Metanephros (tissue), 2 donors: ENCODE data around the gene NOCT.

DNA sequence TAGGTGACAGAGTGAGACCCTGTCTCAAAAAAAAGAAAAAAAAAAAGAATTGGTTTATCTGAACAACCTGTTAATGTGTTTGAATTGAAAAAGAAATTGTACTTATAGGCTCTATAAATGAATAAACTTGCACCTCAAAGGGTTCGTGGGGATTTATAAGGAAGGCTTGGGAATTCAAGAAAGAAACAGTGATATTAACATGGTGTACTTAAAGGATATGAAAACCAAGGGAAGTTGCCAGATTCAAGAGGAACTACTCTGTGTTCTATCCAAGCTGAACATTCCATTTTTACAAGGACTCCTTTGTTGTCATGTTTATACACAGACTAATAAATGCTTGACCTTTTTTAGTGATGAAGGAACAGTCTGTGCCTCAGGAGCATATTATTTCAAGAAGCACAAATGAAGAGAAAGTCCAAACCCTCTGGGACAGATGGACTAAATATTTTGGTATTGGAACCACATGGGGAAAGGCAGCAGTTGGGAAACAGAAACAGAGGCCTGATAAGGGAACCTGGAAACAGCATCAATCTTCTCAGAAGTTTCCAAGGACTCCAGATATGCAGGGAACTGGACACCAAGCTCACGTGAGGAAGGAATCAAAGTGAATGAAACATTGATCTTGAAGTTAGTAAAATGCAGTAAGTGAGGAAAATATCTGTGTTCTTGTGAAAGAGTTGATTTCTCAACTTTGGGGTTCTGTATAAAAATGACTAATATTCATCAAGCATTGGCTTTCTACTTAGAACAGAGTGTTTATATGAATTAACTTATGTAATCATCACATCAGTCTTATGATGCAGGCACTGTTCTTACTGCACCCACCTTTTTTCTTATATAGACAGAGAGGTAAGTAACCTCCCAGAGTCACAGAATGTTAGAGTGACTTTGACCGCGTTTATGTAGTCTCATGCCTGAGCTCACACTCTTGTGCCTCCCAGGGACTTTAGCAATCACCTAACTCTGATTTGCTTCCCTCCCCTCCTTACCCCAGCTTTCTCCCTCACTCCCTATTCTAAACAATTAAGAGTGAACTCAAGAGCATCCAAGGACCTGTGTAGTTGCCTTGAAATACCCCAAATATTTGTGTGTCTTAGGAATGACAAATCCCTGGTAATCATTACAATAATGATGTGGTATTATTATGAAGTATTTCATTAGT lies 149.0 kb upstream of the JADE1 start:
- RAMPAGE, long total RNA: no peak

GRCh38 chr4:128811987-128812577 lies 2.6 kb downstream of the JADE1 start:
- RAMPAGE, long total RNA: no peak

DNA sequence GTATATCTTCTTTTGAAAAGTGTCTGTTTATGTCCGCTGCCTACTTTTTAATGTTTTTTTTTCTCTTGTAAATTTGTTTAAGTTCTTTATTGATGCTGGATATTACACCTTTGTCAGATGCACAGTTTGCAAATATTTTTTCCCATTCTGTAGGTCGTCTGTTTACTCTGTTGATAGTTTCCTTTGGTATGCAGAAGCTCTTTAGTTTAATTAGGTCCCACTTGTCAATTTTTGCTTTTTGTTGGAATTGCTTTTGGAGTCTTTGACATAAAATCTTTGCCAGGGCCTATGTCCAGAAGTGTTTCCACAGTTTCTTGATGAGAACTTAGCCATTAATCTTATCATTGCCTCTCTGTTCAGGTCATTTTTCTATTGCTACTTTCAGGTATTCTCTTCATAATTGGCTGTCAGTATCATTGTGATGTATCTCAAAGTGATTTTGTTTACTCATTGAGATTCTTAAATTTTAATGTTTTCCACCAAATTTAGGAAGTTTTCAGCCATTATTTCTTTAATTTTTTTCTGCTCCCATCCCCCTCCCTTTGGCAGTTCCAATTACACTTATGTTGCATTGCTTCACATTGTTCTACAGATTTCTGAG lies 125.6 kb downstream of the SCLT1 start:
- RAMPAGE, long total RNA: no peak

- RAMPAGE, long total RNA: no peak
Observed at GRCh38 chr4:129070643-129071898, 22.3 kb downstream of the SCLT1 start.

DNA sequence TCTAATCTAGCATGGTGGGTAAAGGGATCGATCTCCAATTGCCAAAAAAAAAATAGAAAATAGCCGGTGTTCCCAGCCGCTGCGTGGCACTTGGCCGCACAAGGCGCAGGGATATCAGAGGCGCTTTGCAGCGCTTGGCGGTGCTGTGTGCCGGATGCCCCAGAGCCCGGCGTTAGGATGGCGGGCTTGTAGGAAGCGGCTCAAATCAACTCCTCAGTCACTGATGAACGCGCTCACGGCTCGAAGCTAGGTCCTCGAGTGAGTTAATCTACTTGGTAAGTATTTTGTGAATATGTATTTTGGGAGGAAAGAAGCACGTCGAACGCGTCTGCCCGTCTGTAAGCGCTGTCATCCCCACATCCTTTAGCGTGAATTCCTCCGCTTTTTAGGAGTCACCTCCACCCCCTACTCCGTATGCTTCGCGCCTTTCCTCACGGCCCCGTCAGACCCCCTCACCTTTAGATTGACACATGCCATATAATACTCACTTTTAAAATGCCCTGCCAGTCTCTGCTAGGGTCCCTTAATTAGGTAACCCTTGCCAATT lies 734 bp upstream of the PCDH10 start:
- RAMPAGE, long total RNA: no peak

DNA sequence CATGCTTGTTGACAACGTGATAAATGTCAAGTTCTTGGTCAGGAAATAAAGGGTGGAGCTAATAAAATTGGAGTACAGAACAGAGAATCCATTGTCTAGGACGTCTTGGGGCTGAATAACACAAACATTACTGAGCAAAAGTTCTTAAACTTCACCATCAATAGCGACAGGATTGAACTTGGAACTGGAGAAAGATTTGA lies 233.3 kb downstream of the PABPC4L start:
- RAMPAGE, long total RNA: no peak

DNA sequence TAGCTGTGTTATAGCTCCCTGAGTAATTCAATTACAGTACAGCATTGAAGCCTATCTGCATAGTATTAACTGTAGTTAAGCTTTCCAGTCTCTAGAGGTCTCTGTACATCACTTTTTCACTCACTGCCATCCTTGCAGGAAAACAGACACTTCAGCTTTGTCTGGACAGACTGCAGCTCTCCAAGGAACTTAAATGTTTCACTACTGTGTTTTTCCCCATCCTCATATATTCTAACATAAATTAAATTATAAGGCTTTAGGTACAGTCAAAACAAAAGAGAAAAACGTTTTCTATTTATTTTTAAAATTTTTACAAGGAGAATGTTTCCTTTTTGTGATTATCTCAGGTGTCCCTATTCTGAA lies 407.9 kb downstream of the PCDH18 start:
- RAMPAGE, long total RNA: no peak

- RAMPAGE, long total RNA: no peak
Observed at GRCh38 chr4:138090373-138090941, 151.7 kb downstream of the SLC7A11 start.

- RAMPAGE, long total RNA: no peak
Observed at GRCh38 chr4:138217131-138218126, 24.7 kb downstream of the SLC7A11 start.

DNA sequence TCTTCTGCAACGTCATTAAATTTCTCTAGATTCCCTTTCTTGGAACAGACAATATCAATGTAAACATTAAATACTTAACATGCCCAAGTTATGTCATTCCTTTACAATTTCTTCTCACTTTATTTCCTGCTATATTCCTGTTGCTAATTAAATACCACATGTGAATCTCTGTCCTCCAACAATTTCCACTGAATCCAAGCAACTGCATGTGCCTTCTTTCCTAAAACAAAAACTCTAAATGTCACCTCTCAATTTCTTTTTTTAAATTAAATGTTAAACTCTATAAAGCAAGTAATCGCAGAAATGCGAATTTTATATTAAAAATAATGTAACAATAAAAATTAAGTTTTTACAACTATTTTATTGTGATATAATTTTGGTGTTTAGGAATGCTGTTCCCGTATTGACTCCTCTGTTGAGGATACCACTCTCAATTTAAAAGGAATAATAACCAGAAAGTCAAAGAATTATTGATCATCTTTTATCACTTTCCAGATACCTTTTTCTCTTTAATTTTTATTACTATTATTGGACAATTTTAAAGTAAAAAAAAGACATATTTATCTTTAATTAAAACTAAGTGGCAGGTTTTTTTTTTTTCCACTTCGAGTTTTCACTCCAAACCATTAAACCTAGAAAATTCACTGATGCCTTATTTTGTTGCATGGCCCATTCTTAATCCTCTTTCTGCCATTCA lies 19.7 kb downstream of the SLC7A11 start:
- RAMPAGE, long total RNA: no peak

DNA sequence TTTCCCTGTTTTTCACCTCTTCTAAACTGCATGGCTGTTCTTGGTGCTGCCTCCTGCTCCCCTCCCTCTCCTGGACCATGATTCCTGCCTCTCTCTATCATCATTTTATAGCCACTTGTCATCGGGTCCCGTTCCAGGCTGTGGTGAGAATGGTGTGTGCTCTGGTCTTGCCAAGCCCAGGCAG lies 333.1 kb upstream of the NOCT start:
- RAMPAGE, long total RNA: no peak

DNA sequence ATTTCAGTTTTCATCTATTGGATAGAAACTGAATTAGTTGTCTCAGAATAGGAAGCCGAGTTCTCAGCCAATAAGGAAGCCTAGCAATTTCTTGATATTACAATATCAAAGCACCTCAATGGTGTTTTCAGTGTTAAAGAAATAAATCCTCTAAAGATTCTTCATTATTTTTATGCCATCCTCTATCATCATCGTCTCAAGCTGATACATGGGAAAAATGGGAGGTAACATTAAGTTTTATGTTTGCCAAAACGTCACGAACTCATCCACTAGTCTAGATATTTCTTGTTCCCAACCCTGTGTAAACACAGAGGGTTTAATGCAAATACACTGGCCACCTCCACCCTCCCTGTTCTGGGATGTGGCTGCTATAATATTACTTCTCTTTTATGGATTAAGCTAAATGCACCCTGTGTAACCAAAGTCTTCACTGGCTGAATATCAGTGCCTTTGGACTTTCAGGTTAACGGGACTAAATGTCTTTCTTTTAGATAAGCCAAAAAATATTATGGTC lies 103.7 kb upstream of the NOCT start:
- RAMPAGE, long total RNA: no peak

- RAMPAGE, long total RNA: no peak
Observed at GRCh38 chr4:138918950-138919581, 96.5 kb upstream of the NOCT start.

DNA sequence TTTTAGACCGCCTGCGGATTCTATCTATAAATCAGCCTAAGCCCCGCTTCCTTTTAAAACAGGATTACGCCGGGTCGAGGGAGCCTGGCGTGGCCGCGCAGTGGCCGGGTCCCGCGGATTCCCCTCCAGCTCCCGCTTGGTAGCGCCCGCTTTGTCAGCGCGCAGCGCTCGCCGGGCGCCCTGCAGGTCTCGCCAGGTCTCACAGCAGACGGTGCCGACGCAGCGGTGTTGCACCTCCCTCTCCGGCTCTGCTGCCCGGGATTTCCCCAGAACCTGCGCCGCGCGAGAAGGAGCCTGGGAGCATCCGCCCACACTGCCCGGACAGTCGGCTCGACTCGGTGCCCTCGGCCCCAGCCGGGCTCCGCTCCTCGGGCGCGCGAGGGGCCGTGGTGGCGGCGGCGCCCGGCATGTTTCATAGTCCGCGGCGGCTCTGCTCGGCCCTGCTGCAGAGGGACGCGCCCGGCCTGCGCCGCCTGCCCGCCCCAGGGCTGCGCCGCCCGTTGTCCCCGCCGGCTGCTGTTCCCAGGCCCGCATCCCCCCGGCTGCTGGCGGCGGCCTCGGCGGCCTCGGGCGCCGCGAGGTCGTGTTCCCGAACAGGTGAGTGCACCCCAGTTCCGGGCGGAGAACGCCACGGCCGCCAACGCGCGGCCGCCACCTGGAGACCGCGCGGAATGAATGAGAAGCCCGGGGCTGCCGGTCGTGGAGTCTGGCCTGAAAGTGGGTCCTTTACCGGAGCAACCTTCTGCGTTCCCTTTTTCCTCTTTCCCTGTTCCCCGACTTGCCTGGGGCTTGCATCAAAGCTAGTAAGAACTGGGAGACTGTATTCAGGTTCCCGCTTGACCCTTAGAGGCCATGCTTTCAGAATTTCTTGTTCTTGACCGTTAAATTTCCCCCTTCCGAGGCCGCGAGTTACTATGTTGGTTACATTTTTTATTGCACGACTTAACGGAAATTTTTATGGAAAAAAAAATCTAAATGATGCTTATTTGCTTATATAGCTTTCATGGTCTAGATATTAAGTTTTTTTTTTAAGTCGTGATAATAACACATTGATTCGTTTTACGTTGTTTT lies at the start of gene NOCT:
Gene NOCT (plus strand): TSS at position 207 of the 1,071 bp plus-strand sequence.
- RAMPAGE, long total RNA: no peak

GRCh38 chr4:139124804-139125589 lies 52.0 kb downstream of the ELF2 start:
- RAMPAGE, long total RNA: no peak

DNA sequence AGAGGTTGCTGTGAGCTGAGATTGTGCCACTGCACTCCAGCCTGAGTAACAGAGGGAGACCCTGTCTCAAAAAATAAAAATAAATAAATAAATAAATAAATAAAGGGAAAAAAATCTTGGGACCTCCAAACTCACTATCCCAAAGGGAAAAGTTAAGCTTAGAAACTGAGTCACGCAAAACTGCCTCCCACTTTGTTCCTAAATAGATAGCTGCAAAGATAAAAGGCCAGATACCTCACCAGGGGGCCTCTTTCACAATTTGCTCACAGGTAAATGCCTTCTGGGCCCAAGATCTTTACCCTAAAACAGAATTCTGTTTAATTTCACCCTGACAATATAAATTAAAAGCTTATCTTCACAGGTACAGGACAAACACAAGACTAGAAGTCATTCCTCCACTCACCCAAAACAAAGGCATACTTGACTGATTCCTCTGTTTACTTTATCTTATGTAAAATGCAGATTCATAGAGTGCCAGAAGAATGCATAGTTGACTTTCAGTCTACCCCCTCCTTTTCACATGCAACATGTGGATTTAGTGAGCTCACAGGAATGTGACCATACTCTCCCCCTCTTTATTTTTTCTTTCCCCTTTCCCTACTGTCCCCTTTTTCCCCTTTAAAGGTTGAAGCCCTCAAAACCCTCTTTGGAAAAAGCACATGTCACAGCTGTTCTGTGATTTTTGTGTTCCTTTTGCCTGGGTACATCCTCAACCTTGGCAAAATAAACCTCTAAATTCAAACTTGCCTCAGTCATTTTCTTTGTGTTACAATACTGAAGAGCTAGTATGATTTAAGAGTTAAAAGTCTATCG lies 23.4 kb downstream of the ELF2 start:
- RAMPAGE, long total RNA: no peak

DNA sequence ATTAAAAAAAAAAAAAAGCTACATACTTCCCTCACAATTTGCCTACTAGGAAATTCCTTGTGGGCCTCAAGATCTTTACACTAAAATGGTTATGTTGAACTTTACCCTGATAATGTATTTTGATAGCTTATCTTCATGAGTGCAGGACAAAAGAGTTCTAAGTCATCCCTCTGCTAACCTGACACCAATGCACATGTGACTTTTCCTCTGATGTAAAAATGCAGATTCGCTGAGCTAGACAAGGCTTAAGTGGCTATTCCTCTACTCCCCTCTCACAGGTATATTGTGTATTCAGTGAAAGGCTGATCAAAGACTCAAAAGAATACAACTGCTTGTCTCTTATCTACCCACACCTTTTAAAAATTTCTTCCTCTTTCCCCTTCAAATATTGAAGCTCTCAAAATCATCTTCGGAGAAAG lies 22.4 kb downstream of the ELF2 start:
- RAMPAGE, long total RNA: no peak

DNA sequence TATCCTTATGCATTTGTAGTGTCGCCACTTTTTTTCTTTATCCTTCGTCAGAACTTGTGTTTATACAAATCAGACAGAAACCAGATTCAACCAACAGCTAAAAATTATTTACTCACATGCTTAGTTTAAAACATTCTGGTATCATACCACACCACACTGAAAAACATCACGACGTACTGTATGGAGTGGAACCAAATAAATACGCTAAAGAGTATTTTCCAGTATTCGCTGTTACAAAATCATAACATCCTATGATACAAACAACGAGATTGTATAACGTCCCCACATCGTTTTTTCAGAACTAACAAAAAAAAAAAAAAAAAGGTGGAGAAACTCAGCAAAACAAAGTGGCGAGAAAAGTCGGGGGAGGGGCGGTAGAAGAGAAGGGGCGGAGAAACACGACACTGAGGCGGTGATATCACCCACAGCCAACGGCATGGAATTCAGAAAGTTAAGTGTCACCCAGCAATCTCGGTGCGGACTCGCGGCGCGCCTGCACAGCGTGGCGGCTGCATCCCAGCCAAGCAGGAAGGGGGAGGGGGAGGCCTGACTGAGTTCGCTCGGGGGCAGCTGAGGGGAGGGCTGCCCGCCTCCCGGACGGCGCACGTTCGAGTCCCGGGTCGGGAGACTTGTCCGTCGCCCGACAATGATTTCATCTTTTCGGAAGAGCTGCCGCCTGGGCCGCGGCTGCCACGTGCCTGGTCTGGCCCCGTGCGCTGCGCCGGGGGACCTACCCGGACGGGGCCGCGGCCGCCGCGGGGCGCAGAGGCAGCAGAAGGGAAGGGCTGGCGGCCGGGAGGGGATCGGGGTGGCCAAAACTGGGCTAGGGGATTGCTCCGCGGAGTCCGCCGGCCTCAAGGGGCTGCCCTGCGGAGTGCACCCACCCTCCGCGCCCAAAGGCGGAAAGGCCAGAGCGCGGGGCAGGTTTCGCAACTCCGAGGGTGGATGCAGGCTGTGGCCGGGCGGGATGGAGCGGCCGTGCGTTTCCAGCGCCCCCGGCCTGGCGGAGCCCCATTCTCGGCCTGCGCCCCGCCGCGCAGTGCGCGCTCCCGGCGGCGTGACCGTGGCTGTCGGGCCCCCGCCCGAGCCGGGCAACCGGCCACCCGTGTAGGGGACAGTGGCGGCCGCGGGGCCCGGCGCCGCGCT lies 769 bp downstream of the SETD7 start:
- RAMPAGE, long total RNA: no peak

DNA sequence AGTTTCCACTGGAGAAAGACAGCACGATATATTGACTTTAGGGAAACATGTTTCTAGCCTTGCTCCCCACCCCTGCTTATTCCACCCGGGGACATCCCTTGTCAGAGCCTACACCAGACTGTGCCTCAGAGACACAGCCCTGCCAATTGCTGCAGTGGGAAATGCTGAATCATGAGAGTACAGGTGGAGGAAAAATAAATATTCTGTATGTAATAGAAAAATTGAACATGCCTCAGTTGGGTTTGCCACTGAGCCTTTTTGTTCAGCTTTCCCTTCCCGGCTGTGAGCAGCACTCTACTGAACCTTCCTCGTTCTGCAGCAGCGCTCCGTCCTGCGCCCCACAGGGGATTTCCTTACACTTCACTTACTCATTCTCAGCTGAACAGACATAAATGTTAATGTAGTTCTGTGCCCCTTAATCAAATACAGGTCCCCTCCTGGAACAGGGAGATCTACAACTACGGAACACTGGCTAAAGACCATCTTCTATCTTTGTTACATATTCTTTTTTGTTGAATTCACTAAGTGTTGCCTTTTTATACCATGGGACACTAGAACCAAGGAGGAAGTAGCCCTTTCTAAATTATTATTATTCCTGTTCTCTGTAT lies 121.3 kb downstream of the MGST2 start:
- RAMPAGE, long total RNA: no peak

DNA sequence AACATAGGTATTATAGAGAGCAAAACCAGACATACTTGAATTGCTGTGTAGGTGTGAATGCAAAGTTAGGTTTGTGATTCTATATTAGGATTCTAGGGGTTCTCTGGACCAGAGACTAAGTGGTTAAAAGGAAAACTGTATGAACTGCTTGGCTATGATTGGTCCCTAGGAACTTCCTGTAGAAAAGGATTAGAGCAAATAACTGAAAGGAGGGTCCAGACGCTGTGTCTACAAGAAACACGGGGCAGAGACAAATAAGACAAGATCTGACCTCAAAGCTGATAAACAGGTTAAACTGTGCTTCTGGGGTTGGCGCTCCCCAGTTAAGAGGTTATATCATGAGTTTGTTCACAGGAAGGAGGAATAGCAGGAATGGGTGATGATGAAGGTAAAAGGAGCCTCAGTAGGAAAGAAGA lies 183.6 kb downstream of the MGST2 start:
- RAMPAGE, long total RNA: no peak